ENCODE measurements around a stretch of chr18.

- RRBS: 3% methylated on average over 23 of the region's 54 CpGs
Measured at GRCh38 chr18:63970370-63971251, 730 bp downstream of the SERPINB8 start.

- RRBS: no CpG with 5 or more reads among the region's 18 CpGs
Measured at GRCh38 chr18:69956479-69957350, 9.0 kb upstream of the CD226 start.

- RRBS: no CpG with 5 or more reads among the region's 5 CpGs
Measured at GRCh38 chr18:70022221-70023011, 74.7 kb upstream of the CD226 start.

- RRBS: no CpG with 5 or more reads among the region's 6 CpGs
Measured at GRCh38 chr18:70302099-70302484, 13.2 kb downstream of the SOCS6 start.

DNA sequence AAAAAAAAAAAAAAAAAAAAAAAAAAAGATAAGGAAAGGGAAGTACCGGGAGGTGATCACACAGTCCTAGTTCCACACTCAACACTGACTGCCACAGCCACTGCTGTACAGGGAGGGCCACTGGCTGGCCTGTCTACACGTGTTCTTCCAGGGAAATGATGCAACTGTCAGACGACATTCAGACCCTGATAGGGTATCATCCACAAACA lies 140.2 kb downstream of the SOCS6 start:
- RRBS: no CpG with 5 or more reads among the region's 3 CpGs

DNA sequence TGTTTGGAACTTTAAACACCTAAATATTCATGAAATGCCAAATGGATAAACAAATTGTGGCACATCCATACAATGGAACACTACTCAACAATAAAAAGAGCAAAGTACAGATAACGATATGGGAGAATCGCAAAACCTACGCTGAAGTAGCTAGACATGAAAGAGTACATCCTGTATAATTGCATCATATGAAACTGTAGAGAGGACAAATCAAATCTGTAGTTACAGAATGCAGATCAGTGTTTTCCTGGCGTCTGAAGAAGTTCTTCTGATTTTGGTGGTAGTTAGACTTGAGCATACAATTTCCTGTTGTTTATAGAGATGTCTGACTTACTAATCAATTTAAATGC lies 394.4 kb downstream of the SOCS6 start:
- RRBS: no CpG with 5 or more reads among the region's 4 CpGs

GRCh38 chr18:72910018-72910400 lies 42.2 kb upstream of the NETO1 start:
- RRBS: no CpG with 5 or more reads among the region's 4 CpGs

GRCh38 chr18:73003312-73003772 lies 135.6 kb upstream of the NETO1 start:
- RRBS: no CpG with 5 or more reads among the region's 7 CpGs

GRCh38 chr18:73318604-73319278 lies 451.0 kb upstream of the NETO1 start:
- RRBS: no CpG with 5 or more reads among the region's 6 CpGs

DNA sequence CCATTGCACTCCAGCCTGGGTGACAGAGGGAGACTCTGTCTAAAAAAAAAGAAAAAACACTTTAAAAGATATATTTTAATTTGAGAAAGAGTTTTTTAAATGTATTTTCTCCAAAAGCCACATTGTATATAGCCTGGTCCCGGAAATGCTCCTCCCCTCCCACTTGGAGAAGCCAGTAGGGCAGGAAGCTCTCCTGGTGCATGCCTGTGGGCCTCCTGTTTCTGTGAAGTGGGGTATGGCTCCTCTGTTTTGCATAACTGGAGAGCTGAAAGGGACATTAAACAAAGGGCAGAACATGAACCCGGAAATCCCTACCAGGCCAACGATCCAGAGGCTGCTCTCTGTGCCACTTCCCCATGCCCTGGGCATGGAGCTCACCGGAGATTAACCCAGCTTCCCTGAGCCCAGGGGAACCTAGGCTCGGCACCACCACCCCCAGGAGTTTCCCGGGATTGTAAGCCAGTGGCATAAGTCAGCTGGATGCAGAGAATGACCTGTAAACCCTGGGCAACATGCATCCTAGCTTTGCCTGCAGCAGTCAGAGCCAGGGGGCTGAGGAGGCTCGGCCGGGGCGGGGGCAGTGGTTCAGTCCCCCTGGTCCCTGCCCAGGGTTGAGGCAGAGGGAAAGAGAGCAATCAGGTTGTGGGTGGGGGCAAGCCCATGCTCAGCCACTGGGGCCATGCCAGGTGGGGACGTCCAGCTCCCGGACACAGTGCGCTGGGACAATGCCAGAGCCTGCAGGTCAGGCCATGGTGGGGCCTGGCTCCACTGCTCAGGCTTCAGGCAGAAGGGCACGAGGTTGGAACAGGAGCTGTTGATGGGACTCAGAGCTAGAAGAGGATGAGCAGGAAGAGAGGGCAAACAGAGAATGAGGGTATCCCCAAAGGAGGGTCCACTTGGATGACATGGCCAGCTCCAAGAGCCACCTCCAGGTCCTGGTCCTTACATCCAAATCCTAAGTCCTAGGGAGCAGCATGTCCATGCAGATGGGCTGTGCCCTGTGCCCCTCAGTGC lies 49.5 kb downstream of the TIMM21 start:
- RRBS: 76% methylated on average over 7 of the region's 13 CpGs

- RRBS: no CpG with 5 or more reads among the region's 5 CpGs
Measured at GRCh38 chr18:74234039-74234547, 57.7 kb downstream of the CYB5A start.

DNA sequence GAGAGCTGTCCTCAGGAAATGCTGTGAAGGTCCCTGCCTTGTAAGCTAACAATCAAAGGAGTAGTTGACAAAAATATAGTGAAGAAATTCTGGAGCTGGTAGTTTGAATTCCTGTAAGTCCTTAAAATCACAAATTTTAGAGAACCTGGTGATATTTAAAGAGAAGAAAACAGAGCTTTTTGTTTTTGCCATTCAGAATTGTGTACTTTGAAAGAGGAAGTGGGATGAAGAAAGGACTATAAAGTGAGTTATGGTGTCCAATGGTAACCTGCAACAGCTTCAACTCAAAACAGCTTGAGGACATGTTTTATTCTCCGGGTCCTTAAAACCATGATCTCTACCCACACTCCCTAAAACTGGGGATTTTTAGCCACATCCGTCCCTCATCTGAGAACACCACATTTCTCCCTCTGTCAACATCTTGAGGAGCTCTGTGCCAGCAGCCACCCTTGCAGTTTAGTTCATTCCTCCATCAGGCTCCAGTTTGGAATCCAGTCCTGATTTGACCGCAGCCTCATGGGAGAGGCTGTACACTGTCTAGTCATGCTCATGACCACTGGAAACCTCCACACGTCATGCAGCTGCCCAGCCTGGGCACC lies 62.5 kb downstream of the C18orf63 start:
- RRBS: no CpG with 5 or more reads among the region's 4 CpGs

DNA sequence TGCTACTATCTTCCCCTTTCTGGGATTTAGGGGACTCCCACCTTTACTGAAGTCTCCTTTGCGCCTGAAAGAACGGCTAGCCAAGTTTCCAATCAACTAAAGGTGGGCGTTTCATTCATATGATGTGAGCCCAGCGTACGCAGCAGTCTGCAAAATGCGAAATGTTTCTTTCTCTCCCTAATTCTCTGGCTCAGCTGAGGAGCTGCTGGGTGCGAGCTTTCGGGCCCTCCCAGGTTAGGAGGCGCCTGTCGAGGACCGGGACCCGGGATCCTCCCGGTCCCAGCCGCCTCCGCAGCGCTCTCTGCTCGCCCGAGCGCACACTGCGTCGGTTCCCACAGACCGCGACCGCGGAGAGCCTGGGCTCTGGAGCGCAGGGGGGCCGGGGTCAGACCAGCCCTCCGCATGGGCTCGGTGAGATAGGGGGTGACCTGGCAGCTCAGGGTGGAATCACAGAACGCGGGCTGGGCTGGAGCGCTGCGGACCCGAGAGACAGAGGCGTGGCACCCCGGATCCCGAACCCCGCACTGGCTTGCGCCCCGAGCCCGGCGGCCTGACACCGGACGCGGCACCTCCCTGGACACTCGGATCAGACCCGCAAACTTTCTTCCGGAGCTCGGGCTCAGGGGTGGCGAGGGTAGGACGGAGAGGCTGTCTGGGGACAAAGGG lies 815 bp downstream of the DIPK1C start:
- RRBS: 11% methylated on average over 23 of the region's 51 CpGs

- RRBS: no CpG with 5 or more reads among the region's 7 CpGs
Measured at GRCh38 chr18:74520861-74521231, 13.5 kb upstream of the CNDP1 start.

DNA sequence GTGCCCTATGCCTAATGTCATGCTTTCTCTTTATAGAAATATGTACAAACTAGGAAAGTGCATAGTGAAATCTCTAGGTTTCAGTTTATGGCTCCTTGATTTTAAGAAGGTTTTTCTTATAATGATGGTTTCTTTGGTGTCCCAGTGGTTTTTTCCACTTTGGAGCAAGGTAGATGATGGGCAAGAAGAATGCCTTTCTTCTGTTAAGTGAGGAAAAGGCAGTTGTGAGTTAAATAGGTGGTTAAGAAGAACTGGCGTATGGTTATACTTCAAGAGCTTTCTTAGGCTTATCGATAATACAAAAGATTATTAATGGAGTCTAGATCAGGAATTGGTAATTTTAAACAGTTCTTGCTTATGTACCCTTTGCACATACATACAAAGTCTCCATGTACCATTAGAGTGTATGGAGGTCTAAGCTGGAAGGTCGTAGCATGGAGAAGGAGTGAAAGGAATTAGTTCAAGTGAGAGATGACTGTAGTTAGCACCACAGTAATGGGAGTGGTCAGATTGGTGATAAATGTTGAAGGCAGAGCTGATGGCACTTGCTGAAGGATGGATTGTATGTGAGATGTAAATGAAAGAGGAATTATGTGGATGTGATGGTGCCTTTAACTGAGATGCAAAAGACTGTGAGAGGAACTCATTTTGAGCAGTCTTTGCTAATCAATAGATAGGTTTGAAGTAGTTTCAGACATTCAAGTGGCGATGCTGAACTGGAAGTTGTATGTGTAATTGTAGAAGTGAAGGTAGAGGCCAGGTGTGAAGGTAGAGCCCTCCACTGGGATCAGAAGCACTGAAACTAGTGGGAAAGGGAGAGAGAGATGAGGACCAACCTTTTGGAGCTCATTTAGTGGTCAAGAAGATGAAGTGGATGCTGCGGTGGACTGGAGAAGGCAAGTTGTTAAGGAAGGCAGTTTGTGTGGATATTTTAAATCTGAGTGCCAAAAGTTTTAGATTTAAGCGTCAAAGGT lies 212.0 kb downstream of the ZNF407 start:
- RRBS: no CpG with 5 or more reads among the region's 6 CpGs

DNA sequence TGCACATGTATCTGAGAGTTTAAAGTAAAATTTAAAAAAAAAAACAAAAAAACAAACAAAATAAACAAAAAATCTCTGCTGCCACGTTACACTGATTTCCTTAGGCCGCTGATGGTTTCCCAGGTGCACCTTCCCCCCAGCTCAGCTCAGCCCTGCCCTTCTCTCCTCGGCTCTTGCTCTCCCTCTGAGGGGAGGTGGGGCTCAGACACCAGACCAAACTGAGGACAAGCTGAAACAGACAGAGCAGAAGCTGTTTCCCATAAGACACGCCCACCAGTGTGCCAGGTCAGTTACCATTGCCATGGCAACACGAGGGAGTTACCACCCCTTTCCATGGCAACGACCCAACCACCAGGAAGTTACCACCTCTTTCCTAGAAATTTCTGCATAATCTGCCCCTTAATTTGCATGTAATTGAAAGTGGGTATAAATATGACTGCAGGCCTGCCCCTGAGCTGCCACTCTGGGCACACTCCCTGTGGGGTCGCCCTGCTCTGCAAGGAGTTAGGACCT lies 120.8 kb upstream of the SMIM21 start:
- RRBS: no CpG with 5 or more reads among the region's 7 CpGs

- RRBS: no CpG with 5 or more reads among the region's 35 CpGs
Measured at GRCh38 chr18:75638281-75639305, 211.1 kb upstream of the SMIM21 start.

DNA sequence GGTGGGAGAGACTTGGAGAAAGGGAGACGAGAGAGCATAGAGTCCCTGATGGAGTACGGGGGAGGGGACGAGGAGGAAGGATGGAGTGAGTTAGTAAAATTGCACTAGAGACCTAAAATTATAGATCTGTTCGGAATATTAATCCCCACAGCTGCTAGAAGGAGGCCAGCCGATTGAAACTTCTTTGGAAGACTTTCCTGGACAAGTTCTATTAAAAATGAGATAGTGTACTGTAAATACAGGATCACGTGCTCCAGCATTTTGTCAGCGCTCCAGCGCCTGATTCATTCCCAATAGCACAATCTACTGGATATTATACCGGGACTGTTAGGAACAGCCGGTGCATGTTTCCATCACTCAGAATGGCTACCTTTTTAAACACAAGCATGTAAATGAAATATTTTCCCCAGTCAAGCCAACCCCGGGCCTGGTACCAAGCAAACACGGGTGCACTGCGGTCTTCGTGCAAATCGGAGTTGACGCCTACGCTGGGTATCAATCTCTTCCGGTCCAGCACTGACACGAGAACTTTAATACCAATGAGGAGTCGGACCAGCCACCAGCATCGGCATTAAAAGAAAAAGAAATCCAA lies 438.2 kb downstream of the ZNF516 start:
- RRBS: 78% methylated on average over 6 of the region's 21 CpGs

DNA sequence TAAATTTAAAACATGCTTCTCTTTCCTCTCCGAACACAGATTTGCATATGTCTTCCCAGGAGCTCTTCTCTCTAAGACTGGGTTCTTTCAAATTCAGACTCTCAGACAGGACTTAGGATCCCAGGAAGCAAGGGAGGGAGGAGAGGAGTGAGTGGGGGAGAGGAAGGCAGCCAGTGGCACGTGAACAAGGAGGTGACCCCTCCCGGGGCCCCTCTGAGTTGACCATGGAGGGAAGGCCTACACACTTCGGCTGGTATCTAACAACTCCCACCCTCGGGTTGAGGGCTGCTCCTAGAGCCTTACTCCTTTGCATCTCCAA lies 344.3 kb downstream of the ZNF516 start:
- RRBS: no CpG with 5 or more reads among the region's 5 CpGs

Data from HL-60 (cell line).